Islet of Langerhans (tissue), 1 donor: ENCODE data around the genes MTG2 and ADRM1.

- RRBS = 3% methylated on average over 80 of the region's 133 CpGs
These were observed 857 bp downstream of the CDH4 start for GRCh38 chr20:61252624-61253612.

DNA sequence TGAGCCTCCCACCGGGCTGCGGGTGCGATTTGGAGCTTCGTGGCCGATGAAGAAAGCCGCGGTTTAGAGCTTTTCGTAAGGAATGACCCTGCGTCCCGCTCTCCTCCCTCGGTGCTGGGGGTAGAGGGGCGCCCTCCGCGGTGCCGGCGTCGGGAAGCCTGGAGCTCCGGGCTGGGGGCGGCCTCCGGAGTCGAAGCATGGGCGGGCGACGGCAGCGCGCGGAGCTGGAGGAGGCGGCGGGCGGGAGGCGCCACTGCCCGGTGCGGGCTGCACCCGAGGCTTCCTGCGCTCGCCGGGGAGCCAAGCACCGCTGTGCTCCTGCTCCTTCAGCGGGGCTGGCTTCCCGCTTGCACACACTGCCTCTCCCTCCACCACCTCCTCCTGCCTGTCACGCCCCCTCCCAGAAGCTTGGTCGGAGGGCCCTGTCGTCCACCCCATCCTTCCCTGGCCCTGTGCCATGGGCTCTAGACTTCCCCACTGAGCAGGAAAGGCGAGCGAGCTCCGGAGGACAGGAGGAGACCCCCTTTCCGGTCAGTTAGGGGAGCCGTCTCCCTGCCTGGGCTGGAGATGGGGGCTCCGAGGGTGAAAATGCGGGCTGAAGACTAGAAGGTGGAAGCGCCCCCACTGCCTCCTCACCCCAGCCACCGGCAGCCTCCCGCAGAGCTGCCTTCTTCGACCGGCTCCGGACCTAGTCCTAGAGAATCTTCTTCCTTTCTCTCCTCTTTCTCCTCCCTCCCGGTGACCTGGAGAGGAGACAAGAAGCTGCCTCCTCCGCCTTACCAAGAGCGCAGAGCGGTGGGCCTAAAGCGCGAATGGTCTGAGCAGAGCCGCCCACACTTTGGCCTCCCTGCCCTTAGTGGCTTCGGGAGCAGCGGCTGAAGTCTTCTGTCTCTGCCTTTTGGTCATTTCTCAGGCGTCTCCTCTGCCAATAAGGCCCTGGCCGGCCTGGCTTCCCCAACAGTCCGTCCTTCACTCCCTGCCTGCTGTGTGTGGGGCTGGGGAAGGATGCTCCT is 1.9 kb downstream of the CDH4 start:
- RRBS = 5% methylated on average over 19 of the region's 68 CpGs

- RRBS = no CpG with 5 or more reads among the region's 8 CpGs
These were observed 184.3 kb downstream of the CDH4 start for GRCh38 chr20:61436024-61437002.

DNA sequence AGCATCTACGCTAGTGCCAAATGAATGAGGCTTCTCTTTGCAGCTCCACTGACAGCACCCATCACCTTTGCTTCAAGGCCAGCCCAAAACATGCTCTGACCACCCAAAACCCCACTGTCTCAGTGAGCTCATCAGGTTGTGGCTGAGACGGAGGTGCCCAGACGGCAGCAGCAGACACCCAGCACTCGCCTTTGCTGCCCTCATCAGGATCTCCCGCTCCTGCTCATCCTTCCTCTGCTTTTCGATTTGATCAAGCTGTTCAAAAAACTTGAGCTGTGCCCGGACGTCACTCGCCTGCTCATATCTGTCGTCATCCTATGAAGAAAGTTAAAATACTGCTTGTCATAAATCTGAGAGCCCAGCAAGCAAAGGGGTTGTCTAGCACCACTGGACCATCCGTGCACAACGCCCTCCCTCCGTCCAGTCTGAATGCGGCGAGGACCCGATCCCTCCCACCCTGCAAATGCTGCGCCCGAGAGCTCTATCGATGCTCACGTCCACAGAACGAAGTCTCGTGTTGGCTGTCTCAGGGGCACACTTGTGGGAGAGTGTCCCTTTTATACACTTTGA is 66.8 kb downstream of the TAF4 start:
- RRBS = no CpG with 5 or more reads among the region's 22 CpGs

- RRBS = 97% methylated on average over 5 of the region's 17 CpGs
These were observed 33.8 kb downstream of the TAF4 start for GRCh38 chr20:62031754-62032315.

GRCh38 chr20:62042880-62043449 is 22.7 kb downstream of the TAF4 start:
- RRBS = 53% methylated on average over 2 of the region's 11 CpGs

- RRBS = no CpG with 5 or more reads among the region's 13 CpGs
These were observed 13.9 kb downstream of the TAF4 start for GRCh38 chr20:62051751-62052187.

DNA sequence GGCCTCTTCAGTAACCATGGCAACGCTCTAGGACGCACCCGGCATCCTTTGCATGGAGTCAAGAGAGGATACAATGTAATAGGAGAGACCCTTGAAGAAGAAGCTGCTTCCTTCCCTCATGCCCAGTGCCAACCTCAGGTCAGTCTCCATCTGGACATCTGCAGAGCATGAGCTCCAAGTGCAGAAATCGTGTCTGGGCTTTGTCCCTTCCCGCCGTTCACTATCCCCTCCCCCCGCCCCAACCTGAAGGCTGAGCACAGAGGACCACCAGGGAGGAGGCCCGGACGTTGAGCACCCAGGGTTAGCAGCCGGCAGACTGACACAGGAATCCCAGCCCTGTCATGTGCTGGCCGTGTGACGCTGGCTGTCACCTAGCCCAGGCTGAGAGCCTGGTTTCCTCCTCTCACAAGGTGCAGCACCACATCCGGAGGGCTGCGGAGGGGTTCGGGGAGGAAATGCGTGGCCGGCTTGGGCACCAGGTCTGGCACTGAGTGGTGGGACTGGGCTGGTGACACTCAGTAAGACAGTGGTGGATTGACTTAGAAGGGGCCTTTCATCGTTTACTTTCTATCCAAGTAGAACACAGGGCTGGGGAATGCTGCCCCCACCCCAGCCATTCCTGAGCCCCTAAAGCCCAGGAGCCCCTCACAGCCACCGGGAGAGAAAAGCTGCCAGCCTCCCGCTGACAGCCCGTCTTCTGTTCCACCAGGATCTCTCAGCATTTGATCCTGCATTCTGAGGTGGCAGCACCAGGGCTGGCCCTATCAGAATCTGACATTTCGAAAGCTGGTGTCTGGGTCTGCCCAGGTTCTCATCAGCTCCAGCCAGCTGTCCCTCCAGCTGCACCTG is 4.6 kb upstream of the LSM14B start:
- RRBS = 42% methylated on average over 4 of the region's 22 CpGs

- RRBS = no CpG with 5 or more reads among the region's 18 CpGs
These were observed 13.2 kb downstream of the SS18L1 start for GRCh38 chr20:62156687-62157280.

DNA sequence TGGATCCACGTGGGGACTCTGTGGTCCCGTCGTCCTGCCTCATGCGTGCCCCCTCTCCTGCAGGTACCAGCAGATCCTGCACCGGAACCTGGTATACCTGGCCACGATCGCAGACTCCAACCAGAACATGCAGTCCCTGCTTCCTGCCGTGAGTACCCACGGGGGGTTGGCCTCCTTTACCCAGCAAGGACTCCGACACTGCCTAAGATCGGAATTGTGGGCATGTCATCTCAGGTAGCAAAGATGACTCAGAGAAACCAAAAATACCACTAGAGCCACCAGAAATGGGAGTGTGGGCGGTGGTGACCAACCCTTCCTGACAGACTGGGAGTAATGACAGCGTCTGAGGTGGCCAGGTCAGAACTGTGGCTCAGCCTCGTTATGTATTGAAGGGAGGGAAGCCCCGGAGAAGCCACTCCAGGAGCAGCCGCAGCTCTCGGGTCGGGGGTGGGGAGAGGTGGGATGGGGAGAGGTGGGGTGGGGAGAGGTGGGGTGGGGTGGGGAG is 16.3 kb downstream of the SS18L1 start:
- RRBS = no CpG with 5 or more reads among the region's 18 CpGs

DNA sequence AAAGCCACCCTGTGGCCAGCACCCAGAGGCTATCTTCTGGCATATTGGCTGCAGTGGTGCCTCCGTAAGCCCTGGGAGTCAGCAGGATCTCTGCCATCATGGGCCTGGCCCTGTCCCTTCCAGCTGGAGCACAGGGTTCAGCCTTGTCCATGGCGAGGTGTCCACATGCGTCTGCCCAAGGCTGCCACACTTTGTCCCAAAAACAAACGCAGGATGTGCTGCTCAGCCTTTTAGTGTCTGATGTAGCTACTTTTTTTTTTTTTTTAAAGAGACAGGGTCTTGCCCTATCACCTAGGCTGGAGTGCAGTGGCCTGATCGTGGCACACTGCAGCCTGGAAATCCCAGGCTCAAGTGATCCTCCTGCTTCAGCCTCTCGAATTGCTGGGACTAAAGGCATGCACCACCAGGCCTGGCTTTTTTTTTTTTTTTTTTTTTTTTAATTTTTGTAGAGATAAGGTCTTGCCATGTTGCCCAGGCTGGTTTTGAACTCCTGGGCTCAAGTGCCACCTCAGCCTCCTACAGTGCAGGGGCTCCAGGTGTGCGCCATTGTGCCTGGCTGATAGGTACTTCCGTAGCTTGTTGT is 15.2 kb upstream of the MTG2 start:
- RRBS = no CpG with 5 or more reads among the region's 8 CpGs

DNA sequence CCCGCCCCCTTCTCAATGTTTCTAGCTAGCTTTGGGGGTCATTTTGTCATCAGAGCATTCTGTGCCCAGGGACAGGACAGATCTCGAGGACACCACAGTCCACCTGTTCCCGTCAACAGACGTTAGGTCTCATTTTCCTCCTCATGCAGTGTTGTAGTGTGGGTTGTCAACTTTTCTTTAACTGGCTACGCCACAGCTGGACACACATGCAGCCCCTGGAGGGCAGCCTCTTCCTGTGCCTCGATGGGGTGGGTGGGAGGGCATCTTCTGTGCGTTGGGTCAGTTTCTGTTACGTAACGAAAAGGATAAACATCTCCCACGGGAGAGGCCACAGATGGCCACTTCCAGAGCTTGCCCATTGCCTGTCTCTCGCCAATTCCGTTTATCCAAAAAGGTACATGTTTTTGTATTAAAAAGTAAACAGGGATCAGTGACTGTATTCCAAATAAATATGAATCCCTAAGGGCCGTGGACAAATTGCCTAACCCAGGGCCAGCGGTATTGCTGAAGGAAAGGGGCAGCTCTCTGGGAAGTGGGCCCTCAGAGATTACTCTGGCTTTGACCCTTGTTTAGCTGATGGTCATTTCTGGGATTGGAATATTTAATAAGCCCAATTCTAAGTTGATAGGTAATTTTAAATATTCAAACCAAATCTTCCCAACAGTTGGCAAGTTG is 3.2 kb upstream of the MTG2 start:
- RRBS = no CpG with 5 or more reads among the region's 14 CpGs

DNA sequence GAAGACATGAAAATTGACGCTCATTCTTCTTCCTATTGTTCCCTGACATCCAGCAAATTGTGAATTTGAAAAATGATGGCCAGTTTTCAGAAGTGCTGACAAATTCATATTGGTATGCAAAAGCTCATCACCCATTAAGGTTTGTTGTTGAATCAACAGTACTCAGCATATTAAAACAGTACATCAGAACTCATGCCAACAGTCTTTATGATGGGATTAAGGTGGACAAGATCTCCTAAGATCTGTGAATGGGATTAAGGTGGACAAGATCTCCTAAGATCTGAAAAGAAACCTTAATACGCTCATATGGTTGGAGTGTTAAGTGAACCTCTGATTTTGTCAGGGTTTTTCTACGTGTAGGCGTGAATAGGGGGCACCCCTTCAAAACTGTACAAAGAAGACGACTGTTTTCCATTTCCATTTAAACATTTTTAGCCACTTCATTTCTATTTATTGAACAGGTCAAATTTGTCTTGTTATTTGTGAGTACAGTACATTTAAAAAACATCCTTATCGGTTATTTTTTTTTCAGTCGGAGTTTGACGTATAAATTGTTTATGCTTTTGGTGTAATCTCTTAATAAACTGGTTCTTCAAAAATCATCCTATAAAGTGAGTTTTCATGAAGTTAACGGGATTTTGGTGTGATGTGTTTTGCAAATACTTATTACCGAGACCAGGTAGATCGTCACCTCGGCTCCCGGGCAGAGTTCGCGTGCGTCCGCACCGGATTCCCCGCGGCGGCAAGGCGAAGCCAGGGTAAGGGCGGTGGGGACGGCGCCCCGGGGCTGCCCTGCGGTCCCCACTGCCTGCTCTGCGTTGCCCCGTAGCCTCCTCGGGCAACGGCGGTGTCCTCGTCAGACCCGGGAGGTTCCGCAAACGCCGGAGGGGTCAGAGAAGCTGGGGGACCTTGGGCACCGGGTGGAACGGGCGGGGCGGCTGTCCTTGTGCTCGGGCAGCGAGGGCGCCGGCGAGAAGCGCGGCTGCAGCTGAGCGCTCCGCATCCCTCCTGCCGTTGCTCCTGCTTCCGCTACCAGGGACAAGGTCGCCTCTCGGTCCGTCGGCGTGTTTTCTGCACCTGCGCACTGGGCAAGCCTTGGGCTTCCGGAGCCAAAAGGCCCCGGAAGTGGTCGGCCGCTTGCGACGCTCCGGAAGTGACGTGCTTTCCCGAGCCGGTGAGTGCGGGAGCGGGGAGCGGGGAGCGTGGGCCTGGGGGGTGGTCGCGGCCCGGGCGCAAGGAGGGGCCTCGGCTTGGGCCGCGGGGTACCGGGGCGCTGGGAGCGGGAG is at the start of gene MTG2:
Gene MTG2, plus strand, starts transcription at position 1,145 of the 1,286 bp plus-strand sequence.
- RRBS = 4% methylated on average over 37 of the region's 82 CpGs

GRCh38 chr20:62201440-62202144 is 18.5 kb downstream of the HRH3 start:
- RRBS = no CpG with 5 or more reads among the region's 29 CpGs

DNA sequence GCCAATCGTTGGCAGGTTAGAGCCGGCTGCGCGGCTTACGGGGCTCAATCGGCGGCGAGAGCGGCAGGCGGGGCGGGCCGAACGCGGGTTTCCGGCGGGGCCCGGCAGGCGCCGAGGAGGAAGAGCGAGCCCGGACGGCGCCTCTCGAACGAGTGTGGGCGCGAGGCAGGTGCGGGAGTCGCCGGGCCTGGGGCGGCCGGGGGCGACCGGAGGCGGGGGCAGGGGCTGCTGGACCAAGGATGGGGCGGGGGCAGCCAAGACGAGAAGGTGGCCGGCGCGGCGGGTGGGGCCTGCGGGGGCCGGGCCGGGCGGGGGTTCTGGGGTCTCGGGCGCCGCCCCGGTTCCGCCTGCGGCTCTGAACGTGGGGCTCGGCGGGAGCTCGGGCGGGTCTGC is at the start of gene ADRM1:
Gene ADRM1, plus strand, starts transcription at position 117 of the 393 bp plus-strand sequence.
- RRBS = 3% methylated on average over 38 of the region's 56 CpGs

DNA sequence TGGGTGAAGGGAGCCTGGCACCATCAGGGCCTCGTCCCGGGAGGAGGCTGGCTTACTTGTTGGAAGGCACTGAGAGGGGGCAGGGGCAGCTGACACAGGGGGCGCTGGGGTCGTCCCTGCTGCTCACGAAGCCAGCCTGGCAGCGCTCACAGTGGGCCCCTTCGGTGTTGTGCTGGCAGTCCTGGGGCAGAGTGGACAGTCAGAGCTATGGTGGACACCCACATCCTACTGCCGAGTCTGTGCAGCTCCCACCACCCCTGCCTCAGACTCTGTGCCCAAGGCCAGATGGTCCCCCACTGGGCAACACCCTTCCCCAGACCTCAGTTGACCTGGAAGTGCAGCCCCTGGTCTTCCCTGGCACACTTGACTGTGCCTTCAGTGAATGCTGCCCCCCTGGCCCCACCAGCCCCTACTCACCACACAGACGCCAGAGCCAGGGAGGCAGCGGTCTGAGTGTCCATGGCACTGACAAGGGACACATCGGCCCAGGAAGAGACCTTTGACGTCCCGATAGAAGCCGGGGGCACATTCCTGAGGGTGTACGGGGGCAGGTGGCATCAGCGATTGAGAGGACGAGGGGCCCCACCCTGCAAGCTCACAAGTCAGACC is 21.3 kb downstream of the ADRM1 start:
- RRBS = no CpG with 5 or more reads among the region's 17 CpGs

GRCh38 chr20:62358946-62360270 is 7.7 kb downstream of the LAMA5 start:
- RRBS = no CpG with 5 or more reads among the region's 45 CpGs

DNA sequence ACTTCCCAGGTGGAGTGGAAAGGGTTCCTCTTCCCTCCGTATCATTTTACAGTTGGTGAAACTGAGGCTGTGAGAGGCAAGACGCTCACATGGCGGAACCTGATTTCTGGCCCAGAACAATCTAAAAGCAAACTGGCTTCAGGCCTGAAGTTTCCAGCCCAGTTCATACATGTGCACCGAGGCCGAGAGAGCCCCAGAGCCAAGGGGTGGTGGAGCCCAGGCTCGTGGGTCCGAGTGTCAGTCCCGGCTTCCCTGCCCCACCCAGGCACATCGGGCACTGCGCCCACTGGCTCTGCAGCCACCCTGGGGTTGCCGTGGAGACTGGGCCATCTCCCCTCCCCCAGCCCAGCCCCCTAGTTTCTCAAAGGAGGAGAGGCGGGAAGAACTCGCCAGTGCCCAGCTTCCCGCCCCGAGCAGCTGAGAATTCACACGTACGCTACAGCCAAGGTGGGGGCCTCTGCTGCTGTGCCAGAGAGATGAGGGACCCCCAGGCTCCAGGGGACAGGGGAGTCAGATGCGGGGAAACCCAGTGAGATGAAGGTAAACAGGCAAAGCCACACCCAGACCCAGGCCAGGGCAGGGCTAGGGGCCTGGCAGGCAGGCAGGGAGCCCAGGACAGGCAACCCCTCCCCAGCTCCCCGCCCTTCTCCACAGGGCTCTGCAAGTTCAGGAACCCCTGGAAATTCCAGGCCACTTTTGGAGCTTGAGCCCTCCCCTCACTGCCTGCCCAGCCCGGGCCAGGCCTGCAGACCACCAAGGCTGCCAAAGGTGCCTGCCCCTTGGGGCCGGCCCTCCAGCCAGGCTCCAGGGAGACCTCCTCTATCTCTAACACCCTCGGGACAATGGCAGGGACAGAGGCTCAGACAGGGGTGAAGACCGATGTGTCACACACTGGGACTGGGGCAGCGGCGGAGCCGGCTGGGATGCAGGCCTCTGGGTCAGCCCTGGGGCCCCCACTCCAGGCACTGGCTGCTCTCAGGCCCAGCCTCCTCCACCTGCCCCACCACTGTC is 6.1 kb downstream of the LAMA5 start:
- RRBS = 36% methylated on average over 2 of the region's 26 CpGs

DNA sequence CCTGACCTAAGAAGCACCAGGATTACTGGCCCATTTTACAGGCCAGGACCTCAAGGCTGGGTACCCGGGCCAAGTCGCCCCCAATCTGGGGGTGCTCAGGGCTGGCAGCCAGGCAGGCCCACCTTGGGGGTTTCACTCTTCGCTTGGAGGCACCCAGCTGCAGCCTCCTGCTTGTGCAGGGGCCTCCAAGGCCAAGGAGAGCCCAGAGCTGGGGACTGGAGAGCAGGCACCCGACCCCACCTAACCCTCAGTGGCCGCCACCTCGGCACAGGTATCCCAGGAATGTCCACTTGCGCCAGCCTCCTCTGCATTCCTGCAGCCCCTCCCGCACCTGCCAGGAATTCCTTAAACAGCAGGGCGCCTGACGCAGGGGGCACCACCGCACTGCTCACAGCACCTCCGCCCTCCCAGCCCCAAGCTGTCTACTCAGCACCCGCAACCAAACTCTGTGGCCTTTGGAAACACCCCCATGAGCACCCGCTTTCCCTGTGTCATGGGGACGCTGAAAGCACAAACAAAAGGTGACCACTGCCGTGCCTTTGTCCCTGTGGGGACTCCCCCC is 5.3 kb downstream of the LAMA5 start:
- RRBS = no CpG with 5 or more reads among the region's 16 CpGs

GRCh38 chr20:62374206-62375163 is 7.4 kb upstream of the LAMA5 start:
- RRBS = no CpG with 5 or more reads among the region's 30 CpGs